Tibial artery (tissue), 1 donor: ENCODE data around the genes NGB and POMT2.

- PRO-cap, result no peak
Observed at GRCh38 chr14:76867401-76867978, 41.3 kb downstream of the LRRC74A start.

- PRO-cap, result no peak
Observed at GRCh38 chr14:76948614-76949058, 79.9 kb downstream of the IRF2BPL start.

GRCh38 chr14:76961578-76962278 is 66.8 kb downstream of the IRF2BPL start:
- PRO-cap, result no peak

- PRO-cap, result unidirectional peak, plus-strand start at chr14:77000638
Observed at GRCh38 chr14:77000093-77001284, 28.0 kb downstream of the IRF2BPL start.

GRCh38 chr14:77021992-77022810 is 6.3 kb downstream of the IRF2BPL start:
- PRO-cap, result no peak

DNA sequence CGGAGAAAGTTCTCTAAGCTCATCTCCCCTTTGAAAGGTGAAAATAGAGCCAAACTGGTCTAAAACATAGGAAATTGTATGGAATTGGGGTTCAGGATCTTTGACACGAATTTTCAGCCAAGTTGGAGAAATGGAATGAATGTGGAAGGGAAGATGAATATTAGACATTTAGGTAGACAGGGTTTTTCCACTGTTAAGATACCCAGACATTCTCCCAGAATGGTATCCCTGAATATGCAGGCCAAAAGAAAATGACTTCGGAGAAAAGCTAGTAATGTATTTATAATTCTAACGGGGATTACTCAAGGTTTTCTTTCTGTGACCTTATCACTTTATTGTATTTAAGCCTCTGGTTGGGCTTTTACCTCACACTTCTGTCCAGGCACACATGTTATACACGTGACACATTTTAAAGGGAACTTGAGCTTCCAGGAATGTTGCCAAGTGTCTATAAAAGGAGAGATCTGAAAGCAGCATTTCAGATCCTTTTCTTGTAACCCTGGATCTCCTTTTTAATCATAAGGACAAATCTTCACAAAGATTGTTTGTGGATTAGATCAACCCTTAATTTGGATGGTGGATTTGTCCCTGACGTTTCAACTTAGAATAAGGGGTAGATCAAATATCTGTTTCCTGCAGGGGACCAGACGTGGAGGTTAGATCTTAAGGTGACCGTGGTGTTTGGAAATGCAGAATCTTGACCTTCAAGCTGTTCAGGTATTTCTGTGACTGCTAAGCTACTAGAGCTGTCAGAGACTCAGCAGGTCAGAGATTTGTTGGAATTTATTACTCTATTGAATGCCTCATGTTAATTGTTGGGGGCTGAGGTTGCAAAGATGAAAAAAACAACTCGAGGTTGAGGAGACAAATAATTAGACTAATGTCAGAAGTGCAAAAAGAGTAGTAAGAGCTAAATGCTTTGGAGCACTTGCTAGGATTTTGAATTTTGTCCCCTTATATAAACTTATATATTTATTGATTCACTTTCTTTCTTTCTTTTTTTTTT is 1.5 kb downstream of the CIPC start:
- PRO-cap, result no peak

- PRO-cap, result no peak
Observed at GRCh38 chr14:77271085-77271548, at the start of gene NGB. TSS of gene NGB (minus strand) at chr14:77271206.

DNA sequence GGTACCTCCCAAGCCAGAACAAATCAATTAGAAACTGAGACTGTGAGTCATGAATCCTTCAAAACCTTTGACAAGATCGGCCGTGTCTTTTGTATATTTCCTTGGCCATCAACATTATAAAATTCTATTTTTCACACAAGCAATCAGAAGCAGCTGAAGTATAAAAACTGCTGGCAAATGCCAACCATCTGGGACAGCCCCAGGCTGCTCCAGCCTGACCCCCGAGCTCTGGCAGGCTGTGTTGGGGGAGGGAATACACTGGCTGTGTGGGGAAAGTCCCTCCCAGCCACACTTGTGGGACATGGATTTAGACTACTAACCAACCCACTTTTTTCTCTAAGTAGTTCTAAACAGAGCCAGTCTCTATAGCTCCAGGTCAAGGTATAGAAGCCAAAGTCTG is 13.7 kb downstream of the POMT2 start:
- PRO-cap, result no peak

GRCh38 chr14:77320395-77321347 is at the start of gene POMT2:
TSS of gene POMT2 (minus strand) at chr14:77320883.
- PRO-cap, result unidirectional peak, plus-strand start at chr14:77320435; bidirectional peak, plus-strand start at chr14:77321043, minus-strand start at chr14:77320864; bidirectional peak, plus-strand start at chr14:77321406, minus-strand start at chr14:77321284

GRCh38 chr14:77531003-77531648 is 32.5 kb upstream of the ISM2 start:
- PRO-cap, result no peak

- PRO-cap, result no peak
Observed at GRCh38 chr14:77593263-77593876, 23.1 kb downstream of the SPTLC2 start.

- PRO-cap, result no peak
Observed at GRCh38 chr14:77761457-77762140, 643 bp upstream of the SNW1 start.

DNA sequence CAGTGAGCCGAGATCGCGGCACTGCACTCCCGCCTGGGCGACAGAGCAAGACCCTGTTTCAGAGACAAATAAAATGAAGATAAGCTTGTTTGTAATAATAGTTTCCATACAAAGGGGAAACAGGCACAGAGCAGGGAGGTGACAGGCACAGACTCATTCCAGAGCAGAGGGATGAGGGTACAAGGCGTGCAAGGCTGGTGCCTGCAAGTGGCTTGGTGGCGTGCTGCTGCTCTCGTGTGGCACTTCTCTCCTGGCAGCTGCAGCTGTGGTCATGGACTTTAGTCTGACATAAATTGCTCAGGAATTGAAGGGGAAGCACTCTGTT is 17.2 kb downstream of the ADCK1 start:
- PRO-cap, result no peak

- PRO-cap, result no peak
Observed at GRCh38 chr14:78709722-78710734, 539.9 kb downstream of the NRXN3 start.

- PRO-cap, result no peak
Observed at GRCh38 chr14:80454979-80455468, 243.7 kb upstream of the DIO2 start.

DNA sequence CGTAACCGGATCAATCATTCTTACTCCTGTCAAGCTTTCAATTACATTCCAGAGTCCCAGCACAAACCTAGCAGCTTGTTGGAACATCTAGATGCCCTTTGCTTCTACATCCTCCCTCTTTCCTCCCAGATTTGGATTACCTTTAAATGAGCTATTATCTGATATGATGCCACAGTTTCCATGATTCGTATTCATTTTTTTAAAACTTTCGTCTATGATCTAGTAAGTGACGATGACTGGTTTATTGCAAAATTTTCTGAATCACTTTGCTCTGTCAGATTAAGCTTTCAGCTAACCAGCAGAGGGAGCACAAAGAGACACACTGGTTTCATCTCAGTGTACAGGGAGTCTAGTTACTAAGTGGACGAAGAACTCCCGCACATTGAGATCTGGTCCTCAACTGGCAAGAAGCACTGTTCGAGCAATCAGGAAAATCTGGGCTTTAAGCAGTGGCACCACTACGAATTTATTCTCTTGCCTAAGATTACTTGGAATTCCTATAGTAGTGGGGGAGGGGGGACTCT is 40.8 kb downstream of the TSHR start:
- PRO-cap, result no peak

DNA sequence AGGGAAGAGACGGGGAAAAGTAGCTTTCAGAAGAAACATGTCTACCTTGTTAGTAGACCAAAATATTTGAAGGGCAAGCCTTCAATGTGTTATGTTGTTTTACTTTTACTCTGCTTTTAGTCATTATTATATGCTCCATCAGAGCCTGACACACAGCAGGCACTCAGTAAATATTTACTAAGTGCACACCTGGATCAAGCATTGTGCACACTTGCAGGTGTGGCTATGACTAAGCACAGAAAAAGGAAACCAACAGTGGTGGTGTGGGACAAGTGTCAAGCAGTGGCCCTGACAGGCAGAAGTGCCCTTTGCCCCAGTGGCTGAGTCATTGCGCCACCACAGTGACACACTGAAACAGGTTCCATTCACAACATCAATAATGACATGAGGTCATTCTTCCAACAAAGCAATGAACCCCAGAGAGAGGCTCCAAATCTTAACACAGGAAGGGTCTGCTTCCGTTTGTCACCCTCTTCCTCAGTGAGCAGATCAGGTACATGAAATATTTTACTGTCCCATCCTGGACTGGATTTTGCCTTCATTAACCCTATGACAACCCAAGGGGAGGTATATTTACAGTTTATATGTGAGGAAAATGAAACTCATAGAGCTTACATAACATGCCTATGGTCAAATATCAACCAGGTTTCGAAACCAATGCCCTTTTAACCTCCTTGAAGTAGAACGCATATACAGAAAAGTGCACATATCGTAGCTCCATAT is 82.6 kb upstream of the GTF2A1 start:
- PRO-cap, result no peak

DNA sequence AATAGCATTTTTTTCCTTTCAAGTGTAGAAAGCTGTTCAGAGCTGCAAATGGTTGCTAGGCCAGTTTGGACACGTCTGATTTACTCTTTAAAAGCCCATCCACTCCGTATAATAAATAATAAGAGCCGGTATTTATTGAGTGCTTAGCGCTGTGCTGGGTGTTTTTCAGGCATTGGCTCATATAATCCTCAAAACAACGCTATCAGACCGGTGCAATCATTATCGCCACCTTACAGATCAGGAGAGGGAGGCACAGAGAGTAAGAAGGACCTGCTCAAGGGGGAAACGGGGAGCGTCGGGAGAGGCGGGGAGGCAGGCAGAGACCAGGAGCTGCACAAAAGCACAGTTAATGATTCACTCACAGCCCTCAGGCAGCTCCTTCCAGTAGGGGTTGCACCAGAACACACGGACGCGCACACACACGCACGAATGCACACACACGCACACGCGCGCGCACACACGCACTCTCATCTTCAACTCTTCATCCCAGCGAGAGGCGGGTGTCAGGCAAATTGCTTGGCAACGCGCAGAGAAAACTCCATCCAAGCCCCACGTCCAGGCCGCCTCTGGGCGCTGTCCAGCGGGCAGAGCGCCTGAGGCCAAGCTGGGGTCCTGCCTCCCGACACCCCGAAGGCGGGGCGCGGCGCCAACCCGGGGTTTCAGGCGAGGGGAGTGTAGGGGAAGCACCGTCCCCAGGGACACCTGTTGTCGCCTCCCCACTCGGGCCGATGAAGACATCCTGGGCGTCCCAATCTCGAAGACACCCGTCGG is 35.3 kb upstream of the STON2 start:
- PRO-cap, result no peak

DNA sequence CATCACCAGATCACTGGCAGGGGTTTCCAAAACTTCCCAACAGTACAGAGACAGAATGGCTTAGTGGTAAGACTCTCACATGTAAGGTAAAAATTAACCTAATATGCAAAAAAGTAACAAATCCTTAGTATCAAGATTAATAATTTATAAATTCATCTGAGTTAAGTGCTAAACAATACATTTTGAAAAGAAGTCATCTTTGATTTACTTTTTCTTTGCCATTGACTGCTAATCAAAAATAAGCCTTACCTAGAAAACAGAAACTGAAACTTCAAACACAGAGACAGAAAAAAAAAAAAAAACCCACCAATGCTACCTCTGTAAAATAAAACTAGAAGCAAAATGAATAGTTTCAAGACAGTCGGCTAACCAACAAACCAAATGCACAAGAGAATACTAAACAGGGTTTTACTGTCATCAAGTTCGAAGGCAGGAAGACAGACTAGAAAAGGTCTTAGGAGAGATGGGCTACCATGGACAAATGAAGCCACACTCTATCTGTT is 59.6 kb downstream of the SEL1L start:
- PRO-cap, result no peak

DNA sequence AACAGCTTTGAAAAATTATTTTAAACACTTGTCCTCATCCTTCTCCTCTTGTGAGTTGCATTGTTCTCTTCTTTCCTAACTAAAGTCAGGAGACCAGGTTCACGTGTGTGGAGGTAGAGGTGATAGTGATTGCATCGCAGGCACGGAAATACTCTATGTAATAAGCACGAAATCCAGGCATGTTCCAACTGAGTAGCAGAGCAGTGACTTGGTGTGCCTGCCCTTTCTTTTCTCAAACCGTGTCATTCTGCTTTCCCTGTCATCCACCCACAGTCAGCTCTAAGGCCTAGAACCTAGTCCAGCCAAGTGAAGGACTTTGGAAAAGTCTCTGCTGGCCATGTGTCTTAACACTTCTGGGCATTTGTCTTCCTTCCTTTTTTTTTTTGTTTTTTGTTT is 960 bp upstream of the SEL1L start:
- PRO-cap, result no peak